Brain (tissue), 1 donor: ENCODE measurements around the gene SH2D4B.

- RRBS: no CpG with 5 or more reads among the region's 23 CpGs
Measured at GRCh38 chr10:80517154-80518113, 20.3 kb upstream of the SH2D4B start.

DNA sequence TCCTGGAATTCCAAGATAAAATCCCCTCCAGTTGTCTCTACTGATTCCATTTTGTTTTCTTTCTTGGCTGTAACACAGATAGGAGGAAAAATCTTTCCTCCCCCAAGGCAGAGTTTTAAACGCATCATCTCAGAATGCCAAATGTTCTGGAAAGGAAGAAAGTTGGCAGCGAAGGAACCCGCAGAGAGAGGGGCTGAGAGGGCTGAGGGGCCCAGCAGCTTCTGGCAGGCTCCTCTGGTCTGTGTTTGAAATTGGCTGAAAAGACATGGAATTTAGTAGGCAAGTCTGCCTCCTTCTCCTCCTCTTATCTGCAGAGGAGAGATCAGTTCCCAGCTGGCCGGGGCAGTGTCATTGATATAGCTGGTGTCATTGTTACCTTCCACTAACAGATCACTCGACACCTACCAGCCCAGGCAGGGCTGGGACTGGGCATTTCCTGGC is at the start of gene SH2D4B:
Gene SH2D4B (plus strand): TSS at position 382 of the 441 bp plus-strand sequence.
- RRBS: no CpG with 5 or more reads among the region's 5 CpGs

DNA sequence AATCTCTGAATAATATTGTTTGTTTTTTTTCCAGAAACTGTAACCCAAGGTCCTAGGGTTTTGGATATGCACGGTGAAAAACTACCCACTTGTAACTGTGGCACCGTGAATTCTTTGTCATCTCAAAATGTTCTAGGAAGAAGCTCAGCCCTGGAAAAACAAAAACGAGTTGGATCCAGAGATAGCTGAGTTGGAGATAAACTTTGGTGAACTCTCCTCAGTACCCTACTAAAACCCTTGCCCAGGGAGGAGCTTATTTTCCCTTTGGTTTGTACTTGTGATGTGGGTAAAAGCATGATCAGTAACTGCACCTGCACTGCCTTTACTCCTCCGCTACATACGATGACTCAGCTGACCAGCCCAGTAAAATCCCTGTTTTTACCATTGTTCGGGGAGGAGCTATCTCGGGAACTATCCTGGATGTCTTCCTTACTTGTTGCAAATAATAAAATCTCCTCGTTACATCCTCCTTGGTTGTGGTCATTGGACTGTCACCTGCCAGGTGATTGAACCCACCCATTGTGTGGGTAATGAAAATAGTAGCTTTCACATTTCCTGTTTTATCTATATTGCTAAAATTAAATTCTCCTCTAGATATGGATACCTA is 359.3 kb downstream of the SH2D4B start:
- RRBS: no CpG with 5 or more reads among the region's 8 CpGs

DNA sequence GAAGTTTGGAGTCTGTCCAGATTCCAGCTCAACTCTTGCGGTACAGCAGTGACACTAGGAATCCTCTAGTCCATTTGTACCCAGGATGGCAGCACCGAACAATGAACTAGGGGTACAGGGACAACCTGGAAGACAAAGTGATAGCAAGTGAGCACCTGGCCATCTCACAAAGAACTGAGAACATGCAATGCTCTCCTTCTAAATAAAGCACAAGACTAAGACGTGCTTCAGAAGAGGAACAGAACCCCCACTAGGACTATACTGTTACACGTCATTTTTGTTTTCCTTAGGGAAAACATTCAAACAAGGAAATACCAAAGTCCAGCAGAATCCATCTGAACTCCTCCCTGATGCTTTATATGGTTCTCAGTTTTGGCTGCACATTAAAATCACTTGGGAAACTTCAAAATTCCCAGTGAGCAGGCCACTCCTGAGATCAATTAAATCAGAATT is 866.7 kb upstream of the GHITM start:
- RRBS: no CpG with 5 or more reads among the region's 4 CpGs

- RRBS: no CpG with 5 or more reads among the region's 2 CpGs
Measured at GRCh38 chr10:83724834-83725293, 414.4 kb upstream of the GHITM start.

GRCh38 chr10:84138595-84139168 is 627 bp upstream of the GHITM start:
- RRBS: no CpG with 5 or more reads among the region's 18 CpGs

DNA sequence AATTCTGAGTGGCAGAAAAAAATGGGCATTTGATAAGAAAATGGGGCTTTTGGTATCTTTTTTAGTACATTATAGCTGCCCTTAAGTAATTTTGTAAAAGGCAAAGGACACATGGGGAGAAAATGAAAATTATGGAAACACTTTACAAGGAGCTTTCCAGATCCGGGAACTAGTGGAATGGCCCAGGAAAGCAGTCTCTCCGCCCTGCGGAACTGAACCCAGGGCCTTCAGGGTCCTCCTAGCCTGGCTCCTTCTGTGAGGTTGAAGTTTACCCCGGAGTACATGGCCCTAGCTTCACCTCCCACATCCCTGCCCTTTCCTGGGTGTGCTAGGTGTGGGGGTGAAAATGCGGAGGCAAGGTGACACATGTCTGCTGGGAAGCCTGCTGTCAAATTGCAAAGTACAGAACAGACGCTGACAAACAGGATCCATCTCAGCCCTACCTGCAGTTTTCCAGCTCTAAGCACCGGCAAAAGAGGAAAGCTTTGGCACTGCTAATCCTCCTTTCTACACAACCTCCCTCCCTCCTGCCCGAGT is 14.6 kb upstream of the GPR15LG start:
- RRBS: 69% methylated on average over 2 of the region's 8 CpGs

DNA sequence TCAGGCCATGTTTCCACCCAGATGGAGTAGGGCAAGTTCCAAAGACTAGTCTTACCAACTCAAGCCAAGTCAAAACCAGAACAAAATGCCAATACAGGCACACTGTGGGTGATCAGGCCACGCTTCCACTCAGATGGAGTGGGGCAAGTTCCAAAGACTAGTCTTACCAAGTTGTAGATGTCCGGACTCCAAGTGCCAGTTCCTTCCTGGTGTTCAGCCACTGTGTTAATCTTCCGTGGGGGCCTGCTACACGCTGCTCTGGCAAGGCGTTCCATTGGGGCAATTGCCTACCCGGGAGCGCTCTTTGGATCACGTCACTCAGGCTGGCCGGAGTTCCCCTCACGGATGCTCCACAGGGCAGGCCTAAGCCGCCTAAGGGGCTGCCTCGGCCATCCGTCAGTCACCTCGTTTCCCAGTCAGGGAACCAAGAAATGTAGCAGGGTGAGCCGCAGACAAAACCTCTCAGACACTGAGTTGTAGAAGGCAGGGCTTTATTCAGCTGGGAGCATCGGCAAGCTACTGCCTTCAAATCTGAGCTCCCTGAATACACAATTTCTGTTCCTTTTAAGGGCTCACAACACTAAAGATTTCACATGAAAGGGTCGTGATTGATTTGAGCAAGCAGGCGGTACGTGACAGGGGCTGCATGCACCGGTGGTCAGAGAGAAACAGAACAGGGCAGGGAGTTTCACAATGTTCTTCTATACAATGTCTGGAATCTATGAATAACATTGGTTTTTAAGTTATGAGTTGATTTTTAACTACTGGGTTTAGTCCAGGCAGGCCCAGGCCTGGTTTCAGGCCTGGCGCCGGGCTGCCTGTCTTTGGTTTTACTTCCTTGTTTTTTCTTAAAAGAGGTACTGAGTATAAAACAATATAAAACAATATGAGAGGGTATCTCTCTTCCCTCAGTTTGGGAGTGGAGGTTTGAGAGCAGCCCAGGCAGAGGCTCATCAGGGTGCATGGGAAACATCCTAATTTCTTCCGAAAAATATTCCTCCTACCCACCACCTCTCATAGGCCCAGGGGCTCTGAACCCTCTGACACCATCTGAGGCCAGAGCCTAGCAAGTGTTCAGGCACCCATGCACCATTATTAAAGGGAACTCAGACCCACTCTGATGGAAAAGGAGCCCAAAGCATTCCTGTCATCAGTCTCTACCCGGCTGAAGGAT is 1.7 kb upstream of the GPR15LG start:
- RRBS: no CpG with 5 or more reads among the region's 24 CpGs

DNA sequence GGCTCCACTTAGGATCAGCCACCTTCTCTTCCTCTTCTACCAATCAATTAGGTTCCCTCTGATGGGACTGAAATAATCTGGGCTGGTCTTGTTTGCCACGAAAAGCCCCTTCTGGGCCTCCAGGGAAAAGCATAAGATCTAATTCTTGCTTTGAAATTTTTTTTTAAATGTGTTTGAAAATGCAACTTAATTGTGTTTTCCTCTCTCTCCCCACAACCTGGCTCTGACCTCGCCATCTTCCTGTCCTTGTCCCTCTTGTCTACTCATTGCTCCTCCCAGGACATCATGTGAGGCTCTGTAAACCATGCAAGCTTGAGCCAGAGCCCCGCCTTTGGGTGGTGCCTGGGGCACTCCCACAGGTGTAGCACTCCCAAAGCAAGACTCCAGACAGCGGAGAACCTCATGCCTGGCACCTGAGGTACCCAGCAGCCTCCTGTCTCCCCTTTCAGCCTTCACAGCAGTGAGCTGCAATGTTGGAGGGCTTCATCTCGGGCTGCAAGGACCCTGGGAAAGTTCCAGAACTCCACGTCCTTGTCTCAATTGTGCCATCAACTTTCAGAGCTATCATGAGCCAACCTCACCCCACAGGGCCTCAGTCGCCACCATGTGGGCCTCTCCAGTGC is 9.8 kb upstream of the CDHR1 start:
- RRBS: no CpG with 5 or more reads among the region's 7 CpGs

DNA sequence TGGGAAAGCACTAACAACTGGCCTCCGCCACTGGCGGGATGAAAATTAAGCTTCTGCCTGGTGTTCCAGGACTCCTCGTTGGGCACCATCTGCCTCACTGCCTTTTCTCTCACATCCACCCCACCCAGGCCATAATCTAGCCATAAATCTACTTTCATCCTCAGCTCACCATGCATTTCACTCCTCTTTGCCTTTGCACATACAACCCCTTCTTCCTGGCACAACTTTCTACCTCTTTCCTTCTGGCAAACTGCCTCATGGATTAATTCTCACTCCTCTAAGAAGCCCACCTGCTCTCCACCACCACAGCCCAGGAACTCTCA is 3.9 kb downstream of the CDHR1 start:
- RRBS: no CpG with 5 or more reads among the region's 3 CpGs

DNA sequence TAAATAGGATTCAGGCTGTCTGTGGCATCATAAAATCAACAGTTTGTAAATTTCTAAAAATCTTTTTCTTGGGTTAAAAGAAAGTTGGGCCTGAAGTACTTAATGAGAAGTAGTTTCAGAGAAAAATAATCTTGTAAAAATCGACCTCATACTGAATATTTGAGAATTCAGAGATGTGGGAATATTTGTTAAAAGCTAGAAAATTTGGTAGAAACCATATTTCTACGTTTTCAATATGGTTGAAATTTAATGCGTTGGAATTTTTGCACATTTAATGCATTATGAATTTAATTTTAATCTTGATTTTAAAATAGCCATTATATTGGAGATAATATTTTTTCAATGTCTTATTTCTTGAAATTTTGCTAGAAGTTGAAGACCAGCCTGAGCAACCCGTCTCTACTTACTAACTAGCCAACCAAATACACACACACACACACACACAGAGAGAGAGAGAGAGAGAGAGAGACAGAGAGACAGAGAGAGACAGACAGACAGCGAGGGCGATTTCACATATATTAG is 108.4 kb downstream of the CCSER2 start:
- RRBS: no CpG with 5 or more reads among the region's 6 CpGs

DNA sequence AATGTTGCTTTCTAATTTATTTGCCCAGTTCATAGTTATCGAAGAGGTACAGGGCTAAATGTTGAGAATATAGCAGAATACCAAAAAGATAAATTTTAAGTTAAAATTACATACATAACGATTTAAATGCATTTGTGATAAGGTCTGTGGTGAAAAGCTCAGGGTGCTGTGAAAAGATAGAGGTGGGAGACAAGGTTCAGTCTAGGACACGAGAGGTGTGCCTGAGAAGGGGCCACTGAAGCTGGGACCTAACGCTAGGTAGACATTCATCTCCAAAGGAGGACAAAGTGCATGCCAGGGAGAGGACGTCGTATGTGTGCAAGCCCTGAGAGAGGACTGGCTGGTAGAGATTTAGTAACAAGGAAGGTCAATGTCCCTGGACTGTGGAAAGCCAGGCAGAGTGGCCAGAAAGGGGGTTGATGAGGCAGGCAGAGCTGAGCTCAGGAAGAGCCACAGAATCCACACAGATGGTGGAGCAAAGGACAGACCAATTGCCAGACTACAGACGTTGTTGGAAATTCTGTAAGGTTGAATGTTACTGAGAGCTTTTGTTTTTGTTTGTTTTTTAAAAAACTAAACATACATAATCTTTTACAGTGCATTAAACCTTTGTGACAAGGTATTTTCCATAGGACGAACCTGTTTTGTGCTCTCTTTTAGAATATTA is 817.6 kb downstream of the CCSER2 start:
- RRBS: no CpG with 5 or more reads among the region's 8 CpGs

- RRBS: 2% methylated on average over 11 of the region's 54 CpGs
Measured at GRCh38 chr10:86401192-86401962, 34.8 kb upstream of the GRID1 start.

GRCh38 chr10:86451107-86451734 is 70.4 kb downstream of the WAPL start:
- RRBS: no CpG with 5 or more reads among the region's 6 CpGs

GRCh38 chr10:86521866-86522801 is 542 bp upstream of the WAPL start:
- RRBS: 2% methylated on average over 24 of the region's 75 CpGs

DNA sequence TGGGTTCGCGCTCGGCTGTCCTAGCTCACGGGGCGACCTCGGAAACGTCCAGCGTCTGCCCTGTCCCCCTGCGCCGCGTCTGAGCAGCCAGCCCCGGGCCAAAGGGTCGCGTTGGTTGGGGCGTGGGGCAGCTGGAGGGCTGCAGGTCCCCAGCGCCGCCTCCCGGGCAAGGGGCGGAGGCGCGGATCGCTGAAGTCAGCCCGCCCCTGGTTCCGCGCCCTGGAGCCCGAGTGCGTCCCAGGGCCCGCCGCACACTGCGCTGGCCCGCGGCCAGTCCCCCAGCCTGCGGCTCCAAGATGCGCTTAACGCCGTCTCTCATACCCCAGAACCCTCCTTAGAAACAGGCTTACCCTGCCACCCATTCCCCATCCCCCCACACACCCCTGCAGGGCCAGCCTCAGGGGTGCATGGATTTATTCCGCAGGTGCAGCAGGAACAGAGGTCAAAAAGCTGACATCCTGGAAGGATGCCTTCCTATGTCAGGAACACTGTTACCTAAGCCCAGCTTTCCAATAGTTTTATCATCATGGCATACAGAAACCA is 22.1 kb upstream of the OPN4 start:
- RRBS: 3% methylated on average over 7 of the region's 37 CpGs

- RRBS: no CpG with 5 or more reads among the region's 10 CpGs
Measured at GRCh38 chr10:86648924-86649709, 5.2 kb upstream of the OPN4 start.

DNA sequence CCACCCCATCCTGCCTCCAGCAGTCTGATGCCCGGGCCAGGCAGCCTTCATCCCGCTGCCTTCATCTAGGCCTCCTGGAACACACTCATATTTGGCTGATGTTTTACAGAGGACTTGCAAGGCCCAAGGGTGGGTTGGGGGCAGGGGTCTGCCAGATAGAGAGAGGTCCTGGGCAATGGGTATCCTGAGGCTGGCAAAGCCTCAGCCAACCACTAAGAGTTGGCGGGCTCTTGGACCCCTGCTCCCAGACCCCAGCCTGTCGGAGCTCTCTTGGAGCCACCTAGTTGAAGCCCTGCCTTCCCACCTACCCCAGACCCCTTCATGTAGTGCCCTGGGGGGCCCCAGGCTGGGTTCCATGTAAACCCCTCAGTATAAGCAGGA is 32.8 kb downstream of the LDB3 start:
- RRBS: no CpG with 5 or more reads among the region's 4 CpGs

- RRBS: no CpG with 5 or more reads among the region's 7 CpGs
Measured at GRCh38 chr10:86862068-86862837, 95.2 kb downstream of the MMRN2 start.

DNA sequence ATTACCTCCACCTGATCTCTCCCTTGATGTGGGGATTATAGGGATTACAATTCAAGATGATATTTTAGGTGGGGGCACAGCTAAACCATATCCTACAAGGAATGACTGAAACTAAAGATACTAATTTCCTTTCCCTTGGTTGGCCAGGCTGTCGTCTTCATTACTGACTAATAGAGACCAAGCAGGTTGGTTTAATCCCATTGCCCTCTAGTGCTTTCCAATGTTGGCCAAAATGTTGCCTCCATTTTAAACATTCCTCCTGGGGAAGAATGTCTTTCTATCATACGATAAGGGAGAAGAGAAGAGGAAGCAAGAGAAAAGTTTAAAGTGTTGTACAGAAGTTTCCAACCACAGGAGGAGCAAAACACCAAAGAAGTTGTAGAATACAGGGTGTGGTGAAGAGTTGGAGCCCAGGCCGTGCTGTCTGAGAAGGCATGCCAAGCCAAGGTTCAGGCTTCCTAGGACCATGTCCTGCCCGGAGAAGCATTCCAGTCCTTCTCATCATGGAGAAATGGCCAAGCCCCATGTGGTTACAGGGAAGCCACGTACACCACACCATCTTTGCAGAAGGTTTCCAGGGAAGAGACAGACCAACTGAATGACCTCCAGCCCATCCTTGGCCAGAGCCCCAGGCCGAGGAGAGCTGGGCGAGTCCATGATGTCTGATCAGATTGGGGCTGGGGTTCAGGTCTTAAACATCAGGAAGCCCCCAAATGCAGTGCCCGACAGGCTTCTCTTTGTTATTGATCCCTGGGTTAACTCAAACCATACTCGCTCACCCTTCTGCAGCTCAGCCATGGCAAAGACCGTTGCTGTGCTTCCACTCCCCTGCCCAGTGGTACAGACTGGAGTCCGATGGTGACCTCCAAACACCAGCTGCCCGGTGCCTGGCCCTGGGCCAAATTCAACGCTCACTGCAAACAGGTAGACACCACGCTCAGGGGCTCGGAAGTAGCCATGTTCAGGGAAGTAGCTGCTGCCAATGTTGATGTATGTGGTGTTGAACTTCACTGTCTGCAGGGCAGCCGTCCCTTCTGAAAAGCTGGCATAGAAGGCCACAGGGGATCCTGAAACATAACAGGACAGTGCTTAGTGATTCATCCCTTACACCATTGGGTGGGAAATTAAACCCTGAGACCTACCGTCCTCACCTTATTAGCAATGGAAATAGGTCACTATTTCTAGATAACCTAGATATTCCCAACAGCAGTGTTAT is 20.9 kb downstream of the MMRN2 start:
- RRBS: no CpG with 5 or more reads among the region's 17 CpGs